Ishikawa (cell line): Measurements from ENCODE around the genes AHNAK, TMEM179B, TMEM223 and LGALS12.

- RRBS: no CpG with 5 or more reads among the region's 11 CpGs
These were observed 22.8 kb downstream of the AHNAK start for GRCh38 chr11:62523457-62524626.

- RRBS: no CpG with 5 or more reads among the region's 2 CpGs
These were observed 17.1 kb downstream of the AHNAK start for GRCh38 chr11:62529377-62530097.

- RRBS: 69% methylated on average over 5 of the region's 10 CpGs
These were observed 2.7 kb downstream of the AHNAK start for GRCh38 chr11:62543903-62544277.

GRCh38 chr11:62546639-62547004, at the start of gene AHNAK:
Gene AHNAK (minus strand): TSS chr11:62546806.
- RRBS: 1% methylated on average over 27 of the region's 41 CpGs

- RRBS: no CpG with 5 or more reads among the region's 1 CpG
These were observed 9.2 kb upstream of the AHNAK start for GRCh38 chr11:62555899-62556140.

- RRBS: no CpG with 5 or more reads among the region's 16 CpGs
These were observed 9.9 kb upstream of the AHNAK start for GRCh38 chr11:62556141-62557185.

GRCh38 chr11:62677108-62678222, 1.4 kb downstream of the UBXN1 start:
- RRBS: no CpG with 5 or more reads among the region's 23 CpGs

- RRBS: no CpG with 5 or more reads among the region's 10 CpGs
These were observed 1.8 kb upstream of the LRRN4CL start for GRCh38 chr11:62690983-62691586.

- RRBS: no CpG with 5 or more reads among the region's 8 CpGs
These were observed 4.6 kb downstream of the HNRNPUL2 start for GRCh38 chr11:62722587-62723169.

GRCh38 chr11:62787083-62787978, at the start of gene TMEM179B:
Gene TMEM179B (plus strand): TSS chr11:62787402.
- RRBS: 1% methylated on average over 34 of the region's 83 CpGs

DNA sequence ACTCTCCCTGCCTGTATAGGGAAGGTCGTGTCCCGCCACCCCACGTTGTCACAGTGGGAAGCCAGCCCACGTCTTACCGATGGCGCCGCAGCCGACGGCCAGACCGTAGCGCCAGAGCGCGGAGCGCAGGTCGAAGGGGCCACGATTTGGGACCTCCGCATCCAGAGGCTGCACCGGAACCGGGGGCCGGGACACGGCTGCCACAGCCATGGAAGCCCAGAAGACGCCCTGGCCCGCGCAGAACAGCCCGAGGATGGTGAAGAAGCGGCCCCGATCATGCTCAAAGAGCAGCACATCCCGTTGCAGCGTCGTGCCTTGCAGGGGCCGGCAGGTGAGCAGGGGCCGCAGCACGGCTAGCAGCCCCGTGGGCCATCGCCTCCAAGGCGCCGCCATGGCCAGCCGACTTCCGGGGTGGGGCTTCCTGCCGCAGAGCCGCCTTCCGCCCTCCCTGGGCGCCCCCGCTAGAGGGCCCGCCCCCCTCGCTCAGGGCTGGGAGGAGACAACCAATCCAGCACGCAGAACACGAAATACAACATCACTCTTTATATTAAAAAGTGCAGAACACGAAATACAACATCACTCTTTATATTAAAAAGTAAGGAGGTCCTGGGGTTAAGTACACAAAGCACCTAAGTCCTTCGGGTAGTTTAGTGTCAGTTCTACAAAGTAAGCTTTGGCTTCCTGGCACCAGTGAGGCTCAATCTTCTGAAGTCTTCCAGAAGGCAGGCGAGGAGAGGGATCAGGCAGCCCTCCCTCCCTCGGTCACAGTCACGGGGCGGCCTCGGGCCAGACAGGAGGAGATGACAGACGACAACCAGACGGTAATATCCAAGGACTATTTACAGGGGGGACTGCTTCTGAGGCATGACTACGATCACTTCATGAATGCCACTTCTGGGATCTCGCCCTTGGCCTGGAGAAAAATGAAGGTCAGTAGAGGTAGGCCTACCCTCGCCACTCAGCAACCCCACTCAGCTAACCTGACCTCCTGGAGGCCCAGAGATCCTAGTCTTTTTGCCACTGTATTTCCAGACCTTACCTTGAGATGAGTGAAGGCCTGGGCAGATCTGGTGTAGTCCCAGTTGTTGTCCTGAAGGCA, at the start of gene TMEM223:
TMEM223 (minus strand) TSS at position 405 of the 1,099 bp plus-strand sequence.
- RRBS: 2% methylated on average over 10 of the region's 60 CpGs

DNA sequence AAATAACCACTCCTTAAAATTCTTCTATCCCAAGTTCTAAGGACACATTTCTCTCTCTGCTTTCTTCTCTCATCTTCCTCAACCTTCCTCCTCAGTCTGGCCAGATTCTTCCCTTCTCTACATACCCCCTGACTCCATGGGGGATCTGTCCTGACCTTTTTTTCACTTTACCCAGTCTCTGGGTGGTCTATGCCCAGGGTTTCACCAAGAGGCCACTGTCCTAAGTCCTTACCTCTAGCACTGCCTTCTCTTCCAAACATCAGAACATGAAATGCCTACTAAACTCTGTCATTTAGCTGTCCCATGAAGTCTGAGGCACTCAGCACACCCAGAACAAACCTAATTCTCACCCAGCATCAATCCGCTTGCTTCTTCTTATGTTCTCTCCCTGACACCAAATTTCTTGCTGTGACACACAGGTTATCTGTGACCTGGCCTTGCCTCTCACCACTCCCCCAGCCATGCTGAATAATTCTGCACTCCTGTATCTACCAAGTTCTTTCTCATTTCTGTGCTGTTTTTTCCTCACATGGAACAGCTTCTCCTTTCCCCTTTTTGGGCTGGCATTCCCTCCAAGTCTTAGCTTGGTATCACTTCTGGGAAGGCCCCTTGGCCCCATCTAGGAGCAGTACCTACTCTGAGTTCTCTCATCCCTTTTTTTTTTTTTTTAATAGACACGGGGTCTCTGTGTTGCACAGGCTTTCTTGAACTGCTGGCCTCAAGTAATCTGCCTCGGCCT, 5.9 kb upstream of the NXF1 start:
- RRBS: no CpG with 5 or more reads among the region's 3 CpGs

DNA sequence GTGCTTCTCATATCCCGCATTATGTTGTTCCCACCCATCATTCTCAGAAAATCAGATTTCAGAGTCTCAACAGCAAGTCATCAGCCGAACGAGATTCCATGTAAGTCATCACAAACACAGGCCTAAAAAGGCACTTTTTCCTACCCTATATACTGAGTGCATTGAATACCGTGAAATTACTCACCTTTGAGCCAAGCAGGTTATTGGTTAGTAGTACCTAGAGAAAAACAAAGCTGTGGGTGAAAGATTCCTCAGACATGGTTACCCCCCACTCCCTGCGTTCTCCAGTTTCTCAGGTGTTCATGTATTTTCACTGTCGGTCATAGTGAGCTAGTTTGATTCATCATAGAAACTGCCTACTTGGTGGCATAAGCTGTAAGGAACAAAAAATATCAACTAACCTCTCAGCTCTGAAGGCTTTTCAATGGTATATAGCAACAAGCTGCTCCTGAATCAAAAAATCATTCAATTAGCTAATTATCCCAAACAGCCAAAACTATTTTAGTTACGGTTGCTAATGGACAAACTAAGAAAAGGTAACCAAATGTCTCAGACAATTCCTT, 14.3 kb upstream of the WDR74 start:
- RRBS: no CpG with 5 or more reads among the region's 7 CpGs

DNA sequence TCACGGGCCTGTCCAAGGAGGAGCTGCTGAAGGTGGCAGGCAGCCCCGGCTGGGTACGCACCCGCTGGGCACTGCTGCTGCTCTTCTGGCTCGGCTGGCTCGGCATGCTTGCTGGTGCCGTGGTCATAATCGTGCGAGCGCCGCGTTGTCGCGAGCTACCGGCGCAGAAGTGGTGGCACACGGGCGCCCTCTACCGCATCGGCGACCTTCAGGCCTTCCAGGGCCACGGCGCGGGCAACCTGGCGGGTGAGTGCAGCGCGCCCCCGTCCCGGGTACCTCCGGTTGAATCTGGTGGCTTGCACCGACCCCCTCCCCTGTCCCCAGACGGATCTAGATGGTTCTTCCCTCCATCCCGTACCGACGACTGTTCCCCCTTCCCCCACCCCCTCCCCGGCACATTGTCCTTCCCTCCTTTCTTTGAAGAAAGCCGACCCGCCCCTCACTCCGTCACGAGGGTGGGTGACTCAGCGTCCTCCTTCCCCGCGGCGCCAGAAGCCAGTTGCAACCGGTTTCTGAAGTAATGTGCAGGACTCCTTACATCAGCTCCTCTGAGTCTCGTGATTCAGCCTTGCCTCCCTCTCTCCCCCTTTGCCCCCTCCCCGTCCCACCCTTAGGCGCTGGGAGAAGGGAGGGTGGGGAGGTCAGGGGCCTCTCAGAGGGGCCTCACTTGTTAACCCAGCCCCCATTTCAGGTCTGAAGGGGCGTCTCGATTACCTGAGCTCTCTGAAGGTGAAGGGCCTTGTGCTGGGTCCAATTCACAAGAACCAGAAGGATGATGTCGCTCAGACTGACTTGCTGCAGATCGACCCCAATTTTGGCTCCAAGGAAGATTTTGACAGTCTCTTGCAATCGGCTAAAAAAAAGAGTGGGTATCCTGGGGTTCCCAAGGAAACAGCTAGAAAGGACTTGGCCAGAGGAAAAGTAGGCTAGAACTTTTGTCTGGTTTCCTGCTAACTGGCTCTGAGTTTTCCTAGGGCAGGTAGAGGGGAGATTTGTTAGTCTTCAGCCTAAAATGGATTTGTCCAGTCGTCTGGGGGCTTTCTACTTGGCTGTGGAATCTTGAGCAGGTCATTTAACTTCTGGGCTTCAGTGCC, 853 bp downstream of the SLC3A2 start:
- RRBS: 1% methylated on average over 28 of the region's 54 CpGs

DNA sequence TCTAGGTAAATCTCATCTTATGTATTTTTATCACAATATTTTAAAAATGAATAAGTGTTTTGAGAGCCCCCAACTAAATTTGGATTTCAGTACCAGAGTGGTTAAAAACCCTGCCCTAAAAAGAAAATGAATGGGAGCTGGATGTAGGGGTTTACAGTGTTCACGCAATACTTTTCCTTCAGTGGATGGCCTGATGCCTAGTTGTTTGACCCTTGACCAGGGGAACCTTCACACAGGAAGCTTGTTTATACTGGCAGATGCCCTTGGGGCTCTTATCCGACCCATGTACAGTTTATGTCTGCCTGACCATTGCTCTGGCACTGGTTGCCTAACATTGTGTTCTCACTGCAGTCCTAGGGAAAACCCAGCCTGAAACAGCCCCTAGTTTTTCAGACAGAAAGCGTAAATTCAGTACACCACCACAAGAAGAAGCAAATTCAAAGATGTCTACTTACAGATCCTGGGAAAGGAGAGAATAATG, 35.0 kb downstream of the SLC22A9 start:
- RRBS: no CpG with 5 or more reads among the region's 3 CpGs

DNA sequence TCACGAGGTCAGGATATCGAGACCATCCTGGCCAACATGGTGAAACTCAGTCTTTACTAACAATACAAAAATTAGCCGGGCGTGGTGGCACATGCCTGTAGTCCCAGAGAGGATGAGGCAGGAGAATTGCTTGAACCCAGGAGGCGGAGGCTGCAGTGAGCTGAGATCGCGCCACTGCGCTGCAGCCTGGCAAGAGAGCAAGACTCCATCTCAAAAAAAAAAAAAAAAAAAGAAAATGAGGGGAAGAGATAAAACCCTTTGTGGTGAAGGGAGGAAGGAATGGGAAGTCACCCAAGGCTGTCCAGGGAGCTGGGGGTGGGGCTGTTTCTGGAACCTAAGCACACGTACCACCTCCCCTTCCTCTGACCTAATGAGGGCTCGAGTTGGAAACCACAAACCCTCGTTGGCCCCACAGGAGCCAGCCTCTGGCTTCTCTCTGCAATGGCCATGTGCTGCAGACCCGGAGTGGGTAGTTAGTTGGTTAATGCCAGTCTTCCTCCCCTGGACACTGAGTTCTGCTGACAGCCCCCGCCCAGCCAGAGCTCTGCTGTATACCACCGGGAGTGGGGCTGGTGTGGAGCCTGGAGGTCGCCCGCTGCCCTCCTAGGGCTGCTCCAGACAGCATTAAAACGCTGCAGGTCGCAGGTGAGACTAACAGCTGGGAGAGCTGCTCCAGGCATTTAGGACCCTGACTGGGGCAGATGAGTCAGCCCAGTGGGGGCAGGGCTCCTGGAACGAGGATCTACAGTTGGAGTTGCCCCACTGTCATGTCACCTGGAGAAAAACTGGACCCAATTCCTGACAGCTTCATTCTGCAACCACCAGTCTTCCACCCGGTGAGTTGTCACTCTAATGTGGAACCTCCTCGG, at the start of gene LGALS12:
LGALS12 (plus strand) TSS at position 393 of the 869 bp plus-strand sequence.
- RRBS: 77% methylated on average over 3 of the region's 21 CpGs

GRCh38 chr11:63558416-63559105, 4.6 kb downstream of the PLAAT2 start:
- RRBS: no CpG with 5 or more reads among the region's 11 CpGs

DNA sequence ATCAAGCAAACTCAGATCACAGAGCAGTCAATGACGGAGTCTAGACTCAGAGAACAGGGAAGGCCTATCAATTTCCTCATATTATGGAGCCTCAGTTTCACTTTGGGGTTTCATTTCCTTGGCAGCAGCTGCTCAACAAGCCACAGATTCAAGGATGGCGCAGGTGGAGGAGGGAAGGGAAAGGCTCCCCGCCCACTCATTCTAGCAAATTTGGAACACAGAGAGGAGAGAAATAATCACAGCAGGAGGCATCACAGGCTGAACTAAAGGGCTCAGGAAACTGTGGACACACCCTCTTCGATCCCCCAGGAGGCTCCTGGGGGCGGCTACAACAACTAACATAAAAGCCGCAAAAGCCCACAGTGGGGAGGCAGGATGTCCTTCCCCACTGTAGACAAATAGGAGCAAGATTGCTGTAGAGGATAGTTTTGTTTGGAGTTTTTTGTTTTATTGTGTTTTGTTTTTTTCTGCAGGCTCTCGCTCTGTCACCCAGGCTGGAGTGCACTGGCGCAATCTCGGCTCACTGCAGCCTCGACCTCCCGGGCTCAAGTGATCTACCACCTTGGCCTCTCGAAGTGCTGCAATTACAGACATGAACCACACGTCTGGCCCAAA, 3.5 kb downstream of the PLAAT3 start:
- RRBS: no CpG with 5 or more reads among the region's 13 CpGs

DNA sequence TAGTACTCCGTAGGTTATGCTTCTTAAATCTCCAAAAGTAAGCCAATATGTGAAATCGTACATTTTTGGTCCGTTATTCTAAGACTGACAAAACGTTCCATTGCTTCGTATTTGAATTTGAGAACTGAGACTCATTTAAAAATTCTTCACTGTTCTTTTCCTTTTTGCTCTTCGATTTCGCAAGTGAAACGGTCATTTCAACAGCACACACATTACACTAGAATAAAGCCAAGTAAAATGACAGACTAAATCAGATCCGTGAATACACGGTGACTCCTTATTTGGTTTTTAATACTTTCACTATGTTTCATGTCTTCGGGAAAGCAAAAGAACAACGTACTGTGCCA, 907 bp downstream of the ATL3 start:
- RRBS: no CpG with 5 or more reads among the region's 12 CpGs

- RRBS: no CpG with 5 or more reads among the region's 11 CpGs
These were observed 17.8 kb downstream of the RTN3 start for GRCh38 chr11:63698937-63699733.